Stomach (tissue), 7 donors: Measurements from ENCODE around the genes AZU1 and R3HDM4.

- PRO-cap = no peak
- RAMPAGE, long total RNA, 5 experiments = start-site peak on the plus strand in 1 of 5 experiments, at chr19:827831-827839 at its widest, 9 to 24 reads per replicate
- RRBS = 27% methylated on average over 9 of the region's 24 CpGs
These were observed at the start of gene AZU1 for GRCh38 chr19:827531-828079. Gene AZU1, plus strand, starts transcription at chr19:827837.

GRCh38 chr19:899923-900444, 7.0 kb upstream of the MED16 start:
- PRO-cap = no peak
- RAMPAGE, long total RNA, 5 experiments = start-site peak on the minus strand in 3 of 5 experiments, at chr19:899979-900286 at its widest, 5 to 15 reads per replicate
- RRBS = 94% methylated on average over 9 of the region's 20 CpGs

DNA sequence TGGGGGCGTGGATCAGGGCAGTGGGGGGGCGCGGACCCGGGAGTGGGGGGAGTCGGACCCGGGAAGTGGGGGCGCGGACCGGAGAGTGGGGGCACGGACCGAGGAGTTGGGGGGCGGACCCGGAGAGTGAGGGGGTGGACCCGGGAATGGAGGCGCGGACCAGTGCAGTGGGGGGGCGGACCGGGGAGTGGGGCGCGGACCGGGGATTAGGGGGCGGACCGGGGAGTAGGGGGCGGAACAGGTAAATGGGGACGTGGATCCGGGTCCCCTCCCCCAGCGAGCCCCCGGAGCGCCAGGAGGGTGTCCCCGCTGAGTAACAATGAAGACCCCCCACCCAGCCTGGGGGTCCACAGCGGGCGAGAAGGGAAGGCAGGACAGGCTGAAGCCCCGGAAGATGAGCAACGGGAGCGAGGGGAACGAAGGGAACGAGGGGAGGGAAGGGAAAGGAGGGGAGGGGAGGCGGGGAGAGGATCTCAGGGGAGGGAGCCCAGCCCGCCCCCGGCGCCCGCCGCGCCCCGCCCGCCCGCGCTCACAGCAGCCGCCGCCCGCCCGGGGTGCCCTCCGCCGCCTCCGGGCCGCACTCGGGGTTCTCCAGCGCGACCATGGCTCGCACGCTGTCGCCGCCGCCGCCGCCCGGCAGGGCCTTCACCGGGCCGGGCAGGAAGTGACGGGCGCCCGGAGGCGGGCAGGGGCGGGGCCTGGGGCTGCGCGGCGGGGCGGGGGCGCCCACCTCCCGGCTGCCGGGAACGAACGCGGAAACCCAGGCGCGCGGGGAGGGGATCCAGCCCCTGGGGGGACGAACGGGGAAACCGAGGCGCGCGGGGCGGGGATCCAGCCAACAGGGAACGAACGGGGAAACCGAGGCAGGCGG, at the start of gene R3HDM4:
Gene R3HDM4 (minus strand): TSS at position 666 of the 871 bp plus-strand sequence.
- PRO-cap = bidirectional peak, plus-strand start at position 736 of the sequence, minus-strand start at position 646 of the sequence
- RAMPAGE, long total RNA, 5 experiments = start-site peak on the minus strand in 2 of 5 experiments, centred at positions 610 to 621 of the sequence, 29 to 89 reads per replicate
- RRBS = 2% methylated on average over 56 of the region's 98 CpGs

GRCh38 chr19:917543-918166, 522 bp downstream of the KISS1R start:
- PRO-cap = no peak
- RAMPAGE, long total RNA, 5 experiments = no peak in any of the 5 experiments
- RRBS = 2% methylated on average over 31 of the region's 62 CpGs

DNA sequence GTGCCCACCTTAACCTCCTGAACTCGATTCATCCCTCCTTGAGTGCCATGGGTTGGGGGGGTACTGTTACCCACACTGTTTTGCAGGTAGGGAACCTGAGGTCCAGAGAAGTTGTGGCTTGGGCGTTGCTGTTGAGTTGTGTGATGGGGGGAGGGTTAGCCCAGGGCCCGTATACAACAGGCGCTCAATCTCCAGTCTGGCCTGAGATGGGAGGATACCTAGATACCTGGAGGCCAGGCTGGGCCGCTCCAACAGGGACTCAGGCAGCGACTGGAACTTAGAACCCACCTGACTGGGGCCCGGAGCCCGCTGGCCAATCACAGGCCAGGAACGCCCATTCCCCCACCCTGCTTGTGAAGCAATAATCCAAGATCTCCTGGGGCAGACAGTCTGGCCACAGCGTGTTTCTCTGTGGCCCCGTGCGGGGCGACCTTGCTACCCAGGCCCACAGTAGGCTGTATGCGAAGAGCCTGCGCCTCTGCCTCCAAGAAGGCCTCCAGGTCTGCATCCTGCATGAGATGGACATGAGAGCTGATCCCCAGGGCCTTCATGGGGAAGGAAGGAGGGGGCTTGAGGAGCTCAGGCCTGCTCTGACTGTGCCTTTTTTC, 2.9 kb downstream of the ARID3A start:
- PRO-cap = no peak
- RAMPAGE, long total RNA, 5 experiments = no peak in any of the 5 experiments
- RRBS = no CpG with 5 or more reads among the region's 15 CpGs

DNA sequence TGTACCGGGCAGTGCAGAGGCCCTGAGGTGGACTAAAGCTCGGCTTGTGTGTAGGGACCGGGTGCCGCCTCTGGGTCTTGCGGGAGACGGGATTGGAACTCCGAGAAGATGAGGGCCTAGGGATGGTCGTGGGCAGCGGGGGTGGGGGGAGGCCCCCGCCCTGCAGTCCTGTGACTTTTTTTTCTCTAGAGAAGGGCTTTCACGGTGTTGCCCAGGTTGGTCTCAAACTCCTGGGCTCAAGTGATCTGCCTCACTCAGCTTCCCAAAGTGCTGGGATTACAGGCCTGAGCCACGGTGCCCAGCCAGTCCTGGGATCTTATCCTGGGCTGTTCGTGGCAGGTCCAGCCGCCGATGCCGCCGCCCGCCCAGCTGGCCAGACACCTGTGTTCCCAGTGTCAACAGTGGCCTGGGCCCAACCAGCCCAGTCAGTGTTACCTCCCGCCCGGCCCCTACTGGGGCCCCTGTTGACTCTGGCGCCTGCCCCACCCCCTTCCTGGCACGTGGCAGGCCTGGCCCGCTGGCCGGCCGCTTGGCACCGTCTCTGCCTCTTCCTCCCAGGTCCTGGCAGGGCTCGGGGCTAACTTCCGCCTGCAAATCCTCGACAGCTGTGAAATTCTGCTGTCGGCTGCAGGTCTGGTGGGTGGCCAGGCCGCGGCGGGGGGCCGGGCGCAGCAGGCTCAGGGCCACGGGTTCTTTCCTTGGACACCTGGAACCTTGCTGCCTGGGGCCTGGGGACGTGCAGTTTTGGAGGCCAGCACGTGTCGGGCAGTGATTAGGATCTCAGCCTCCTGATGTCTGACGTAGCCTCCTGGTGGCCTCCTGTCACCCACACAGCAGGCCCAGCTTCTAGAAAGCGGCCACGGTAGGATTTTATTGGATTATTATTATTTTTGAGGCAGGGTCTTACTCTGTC, 9.0 kb downstream of the ARID3A start:
- PRO-cap = no peak
- RAMPAGE, long total RNA, 5 experiments = no peak in any of the 5 experiments
- RRBS = 18% methylated on average over 8 of the region's 42 CpGs

GRCh38 chr19:940122-940507, 14.3 kb downstream of the ARID3A start:
- PRO-cap = unidirectional peak, plus-strand start at chr19:940417
- RAMPAGE, long total RNA, 5 experiments = no peak in any of the 5 experiments
- RRBS = no CpG with 5 or more reads among the region's 12 CpGs

- PRO-cap = no peak
- RAMPAGE, long total RNA, 5 experiments = start-site peak on the plus strand in 1 of 5 experiments, at chr19:1041122-1041799 at its widest, 11 reads per replicate
- RRBS = no CpG with 5 or more reads among the region's 33 CpGs
These were observed 1.1 kb downstream of the ABCA7 start for GRCh38 chr19:1040737-1041586.

DNA sequence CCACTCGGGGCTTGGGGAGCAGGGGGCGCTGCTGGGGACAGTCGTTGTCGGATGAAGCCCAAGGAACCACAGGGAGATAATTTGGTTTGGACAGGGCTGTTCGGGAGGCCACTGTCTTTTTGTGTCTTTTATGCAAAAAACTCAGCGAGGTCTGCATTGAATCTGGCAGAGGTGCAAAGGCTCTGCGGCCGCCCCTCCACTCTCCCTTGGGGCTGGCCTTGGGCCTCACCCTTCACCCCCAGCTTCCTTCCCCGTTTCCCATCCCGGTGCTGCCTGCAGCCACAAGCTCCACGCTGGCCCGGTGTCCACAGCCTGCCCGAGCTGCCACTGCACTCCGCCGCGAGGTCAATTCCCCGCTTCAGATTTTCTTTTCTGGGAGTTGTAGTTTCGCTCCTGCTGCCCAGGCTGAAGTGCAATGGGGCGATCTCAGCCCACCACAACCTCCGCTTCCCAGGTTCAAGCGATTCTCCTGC, 11.8 kb downstream of the POLR2E start:
- PRO-cap = no peak
- RAMPAGE, long total RNA, 5 experiments = no peak in any of the 5 experiments
- RRBS = 83% methylated on average over 2 of the region's 21 CpGs

- PRO-cap = no peak
- RAMPAGE, long total RNA, 5 experiments = start-site peak on the minus strand in 2 of 5 experiments, at chr19:1089889-1090001 at its widest, 8 to 9 reads per replicate
- RRBS = 60% methylated on average over 1 of the region's 34 CpGs
These were observed 5.3 kb downstream of the POLR2E start for GRCh38 chr19:1089634-1090525.

GRCh38 chr19:1112180-1113267, 8.7 kb downstream of the GPX4 start:
- PRO-cap = bidirectional peak, plus-strand start at chr19:1112458, minus-strand start at chr19:1112251
- RAMPAGE, long total RNA, 5 experiments = start-site peak on the minus strand in 1 of 5 experiments, at chr19:1112442-1112723 at its widest, 5 to 7 reads per replicate
- RRBS = 34% methylated on average over 28 of the region's 87 CpGs

GRCh38 chr19:1147263-1147547, 26.9 kb downstream of the SBNO2 start:
- PRO-cap = no peak
- RAMPAGE, long total RNA, 5 experiments = start-site peak on the minus strand in 2 of 5 experiments, at chr19:1147314-1147415 at its widest, 8 to 18 reads per replicate
- RRBS = 94% methylated on average over 1 of the region's 12 CpGs

- PRO-cap = no peak
- RAMPAGE, long total RNA, 5 experiments = no peak in any of the 5 experiments
- RRBS = no CpG with 5 or more reads among the region's 29 CpGs
These were observed 5.9 kb downstream of the STK11 start for GRCh38 chr19:1211345-1211969.

GRCh38 chr19:1227634-1228634, 9.9 kb downstream of the CBARP start:
- PRO-cap = no peak
- RAMPAGE, long total RNA, 5 experiments = start-site peak on the plus strand in 2 of 5 experiments, at chr19:1227920-1228188 at its widest, 6 to 23 reads per replicate
- RRBS = 43% methylated on average over 24 of the region's 95 CpGs

- PRO-cap = unidirectional peak, minus-strand start at chr19:1231893
- RAMPAGE, long total RNA, 5 experiments = no peak in any of the 5 experiments
- RRBS = no CpG with 5 or more reads among the region's 11 CpGs
These were observed 6.0 kb downstream of the CBARP start for GRCh38 chr19:1231677-1232259.

DNA sequence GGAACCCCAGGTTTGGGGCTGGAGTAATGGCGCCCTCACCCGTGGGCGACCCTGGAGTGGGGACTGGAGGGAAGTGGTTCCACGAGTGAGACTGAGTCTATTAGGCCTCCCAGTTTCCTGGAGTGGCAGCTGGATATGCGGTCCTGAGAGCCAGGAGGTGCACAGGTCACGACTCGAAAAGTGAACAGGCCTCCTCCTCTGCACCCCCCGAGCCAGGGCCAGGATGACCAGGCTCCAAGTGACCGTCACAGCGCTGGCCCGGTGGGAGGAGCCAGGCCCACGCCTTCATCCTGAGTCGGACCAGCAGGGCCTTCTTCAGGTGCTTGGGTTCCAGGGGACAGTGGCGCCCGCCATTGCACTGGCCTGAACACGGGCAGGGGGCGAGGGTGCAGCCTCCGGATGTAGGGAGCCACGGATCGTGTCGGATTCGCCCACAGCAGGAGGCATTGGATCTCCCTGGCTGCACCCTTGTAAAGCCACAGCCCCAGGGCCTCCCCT, 1.9 kb upstream of the ATP5F1D start:
- PRO-cap = no peak
- RAMPAGE, long total RNA, 5 experiments = no peak in any of the 5 experiments
- RRBS = 33% methylated on average over 3 of the region's 22 CpGs

- PRO-cap = unidirectional peak, plus-strand start at chr19:1257257; unidirectional peak, plus-strand start at chr19:1257442
- RAMPAGE, long total RNA, 5 experiments = start-site peak on the plus strand in 1 of 5 experiments, at chr19:1256883-1257248 at its widest, 15 reads per replicate
- RRBS = 80% methylated on average over 23 of the region's 63 CpGs
These were observed 8.7 kb downstream of the MIDN start for GRCh38 chr19:1256636-1257867.

DNA sequence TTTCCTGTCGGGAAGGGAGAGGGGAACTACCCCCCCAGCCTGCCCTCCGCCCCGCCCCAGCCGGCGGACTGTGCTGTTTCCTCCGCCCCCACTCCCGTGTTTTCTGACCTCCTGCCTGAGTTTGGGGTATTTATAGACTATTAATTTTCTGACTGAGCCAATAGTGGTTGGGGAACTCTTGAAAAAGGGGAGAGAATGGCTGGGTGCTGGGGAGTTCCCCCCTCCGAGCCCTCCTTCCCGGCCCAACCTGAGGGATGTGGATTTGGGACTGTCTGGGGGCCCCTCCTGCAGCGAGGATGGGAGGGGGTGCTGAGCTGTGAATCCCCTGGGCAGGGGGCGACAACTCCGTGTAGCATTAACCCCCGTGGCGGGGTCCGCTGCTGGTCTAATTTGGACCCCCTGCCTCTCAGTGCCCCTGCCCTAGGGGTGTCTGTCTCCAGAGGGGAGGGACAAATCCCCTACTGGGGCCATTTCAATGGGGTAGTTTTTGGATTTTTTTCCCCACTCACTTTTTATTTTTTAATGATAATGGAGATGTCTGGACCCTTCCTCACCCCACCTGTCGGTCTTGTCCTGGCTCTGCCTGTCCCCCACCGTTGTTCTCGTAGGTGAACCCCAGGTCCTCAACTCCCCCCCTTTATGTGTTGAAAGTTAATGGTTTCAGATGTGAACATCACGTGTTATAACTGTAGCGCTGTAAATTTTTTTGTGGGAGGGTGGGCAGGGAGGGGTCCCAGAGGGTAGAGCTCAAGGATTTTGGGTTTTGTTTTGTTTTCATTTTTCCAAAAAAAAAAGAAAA, 9.8 kb downstream of the MIDN start:
- PRO-cap = no peak
- RAMPAGE, long total RNA, 5 experiments = start-site peak on the plus strand in 2 of 5 experiments, centred at positions 158 to 308 of the sequence, 9 to 36 reads per replicate
- RRBS = no CpG with 5 or more reads among the region's 20 CpGs

DNA sequence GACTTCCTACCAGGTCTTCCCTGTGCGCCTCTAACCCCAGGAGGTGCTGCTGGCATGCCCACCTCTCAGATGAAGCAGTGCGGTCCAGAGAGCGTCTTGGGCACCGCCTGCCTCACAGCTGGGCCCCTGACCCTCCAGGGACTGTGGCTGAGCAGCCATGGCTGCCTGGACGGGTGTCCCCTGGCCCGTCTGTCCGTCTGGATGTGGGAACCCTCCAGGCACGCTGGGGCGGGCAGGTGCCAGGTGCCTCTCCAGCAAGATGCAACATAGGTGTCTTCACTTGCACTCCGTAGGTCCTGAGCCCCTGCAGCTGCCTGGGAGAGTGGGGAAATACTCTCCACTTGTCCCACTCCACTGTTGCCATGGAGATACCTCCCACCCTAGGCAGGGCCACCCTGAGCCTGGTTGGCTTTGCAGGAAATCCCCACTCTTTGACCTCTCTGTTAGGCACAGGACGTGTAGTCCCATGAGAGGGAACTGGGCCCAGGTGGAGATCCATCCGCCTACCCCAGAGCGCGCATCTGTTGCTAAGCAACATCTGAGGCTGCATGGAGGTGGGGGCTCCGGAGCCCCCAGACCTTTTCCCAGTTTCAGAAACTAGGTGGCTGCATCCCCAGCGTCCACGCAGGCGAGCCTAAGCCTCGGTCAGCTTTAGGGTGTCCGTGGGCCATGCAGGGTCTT, 4.5 kb upstream of the CIRBP start:
- PRO-cap = no peak
- RAMPAGE, long total RNA, 5 experiments = no peak in any of the 5 experiments
- RRBS = no CpG with 5 or more reads among the region's 20 CpGs

DNA sequence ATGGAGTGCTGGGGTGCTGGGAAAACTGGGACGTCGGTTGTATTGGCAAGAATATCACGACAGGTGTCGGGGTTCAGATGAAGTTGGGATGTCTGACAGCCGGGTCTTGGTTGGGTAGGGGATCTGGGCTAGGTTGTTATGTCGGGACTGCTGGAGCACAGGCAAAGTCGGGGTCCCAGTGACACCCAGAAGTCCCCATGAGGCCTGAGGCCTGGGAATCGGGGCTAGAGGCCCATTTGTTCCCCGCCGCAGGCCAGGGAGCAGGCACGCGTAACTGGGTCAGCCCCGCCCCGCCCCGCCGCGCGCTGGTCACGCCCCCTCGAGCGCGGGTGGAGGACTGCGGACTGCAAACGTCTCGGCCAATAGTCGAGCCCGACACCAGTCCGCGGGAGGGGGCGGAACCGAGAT, 323 bp upstream of the CIRBP start:
- PRO-cap = bidirectional peak, plus-strand start outside the sequence, minus-strand start at position 226 of the sequence
- RAMPAGE, long total RNA, 5 experiments = no peak in any of the 5 experiments
- RRBS = no CpG with 5 or more reads among the region's 31 CpGs